Ureter (tissue), 1 donor: ENCODE data around the genes TMEM44 and LSG1.

GRCh38 chr3:193772218-193772880 is 179.3 kb downstream of the OPA1 start:
- PRO-cap: no peak

GRCh38 chr3:193828231-193829129 is 235.5 kb downstream of the OPA1 start:
- PRO-cap: no peak

DNA sequence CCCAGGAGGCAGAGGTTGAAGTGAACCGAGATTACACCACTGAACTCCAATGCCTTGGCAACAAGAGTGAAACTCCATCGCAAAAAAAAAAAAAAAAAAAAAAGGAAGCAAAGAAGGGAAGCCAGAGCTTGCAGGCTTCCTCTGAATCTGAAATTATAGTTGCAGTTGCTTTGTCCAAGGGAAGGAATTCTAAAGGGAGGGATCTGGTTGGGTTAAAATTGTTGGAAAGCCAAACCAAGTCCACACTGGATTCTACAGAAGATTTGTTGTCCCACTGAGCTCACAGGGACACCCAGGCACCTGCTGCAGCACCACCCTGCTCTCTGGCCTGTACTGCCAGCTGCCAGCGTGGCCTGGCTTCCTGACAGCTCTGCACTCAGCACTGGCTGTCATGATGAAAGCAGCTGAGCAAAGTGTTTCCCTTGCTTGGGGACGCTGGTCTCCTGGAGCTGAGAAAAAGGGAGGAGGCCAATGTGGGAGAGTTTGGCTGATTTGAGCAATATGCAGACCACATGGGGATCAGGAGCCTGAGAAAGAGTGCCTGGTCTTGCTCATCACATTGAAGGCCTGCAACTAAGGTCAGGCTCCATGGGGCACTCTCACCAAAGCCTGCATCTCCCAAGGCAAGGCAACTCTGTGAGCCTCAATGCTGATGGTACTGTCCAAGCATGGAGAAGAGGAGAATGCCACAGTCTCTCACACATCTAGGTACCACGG is 88.7 kb upstream of the HES1 start:
- PRO-cap: no peak

GRCh38 chr3:194076385-194076848 is 59.5 kb upstream of the HES1 start:
- PRO-cap: no peak

- PRO-cap: bidirectional peak, plus-strand start at chr3:194141000, minus-strand start at chr3:194140928
Measured at GRCh38 chr3:194140506-194141137, 4.7 kb downstream of the HES1 start.

DNA sequence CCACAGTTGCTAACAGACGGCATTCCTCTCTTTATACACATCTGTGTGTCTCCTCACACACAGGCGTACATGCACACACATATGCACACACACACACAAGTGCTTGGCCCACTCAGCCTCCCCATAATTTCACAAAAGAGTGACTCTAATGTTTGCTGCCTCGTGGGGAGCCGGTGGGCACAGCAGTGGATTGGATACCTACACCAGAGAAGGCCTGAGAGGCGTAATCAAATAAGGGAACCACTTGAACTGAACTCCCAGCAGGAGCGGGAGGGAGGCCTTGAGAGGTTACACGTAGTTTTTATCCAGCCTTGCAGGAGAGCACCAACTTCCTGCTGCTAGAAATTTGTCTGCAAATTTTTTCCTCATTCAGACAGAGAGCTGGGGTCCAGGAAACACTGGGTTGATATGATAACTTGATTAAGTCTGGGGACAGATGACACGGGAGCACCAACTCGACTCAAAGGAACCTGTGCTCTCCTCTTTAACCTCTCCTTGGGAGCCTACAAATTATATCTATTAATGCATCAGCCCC is 69.7 kb downstream of the HES1 start:
- PRO-cap: no peak

GRCh38 chr3:194252923-194253358 is 98.2 kb downstream of the CPN2 start:
- PRO-cap: no peak

GRCh38 chr3:194300109-194300794 is 50.9 kb downstream of the CPN2 start:
- PRO-cap: no peak

DNA sequence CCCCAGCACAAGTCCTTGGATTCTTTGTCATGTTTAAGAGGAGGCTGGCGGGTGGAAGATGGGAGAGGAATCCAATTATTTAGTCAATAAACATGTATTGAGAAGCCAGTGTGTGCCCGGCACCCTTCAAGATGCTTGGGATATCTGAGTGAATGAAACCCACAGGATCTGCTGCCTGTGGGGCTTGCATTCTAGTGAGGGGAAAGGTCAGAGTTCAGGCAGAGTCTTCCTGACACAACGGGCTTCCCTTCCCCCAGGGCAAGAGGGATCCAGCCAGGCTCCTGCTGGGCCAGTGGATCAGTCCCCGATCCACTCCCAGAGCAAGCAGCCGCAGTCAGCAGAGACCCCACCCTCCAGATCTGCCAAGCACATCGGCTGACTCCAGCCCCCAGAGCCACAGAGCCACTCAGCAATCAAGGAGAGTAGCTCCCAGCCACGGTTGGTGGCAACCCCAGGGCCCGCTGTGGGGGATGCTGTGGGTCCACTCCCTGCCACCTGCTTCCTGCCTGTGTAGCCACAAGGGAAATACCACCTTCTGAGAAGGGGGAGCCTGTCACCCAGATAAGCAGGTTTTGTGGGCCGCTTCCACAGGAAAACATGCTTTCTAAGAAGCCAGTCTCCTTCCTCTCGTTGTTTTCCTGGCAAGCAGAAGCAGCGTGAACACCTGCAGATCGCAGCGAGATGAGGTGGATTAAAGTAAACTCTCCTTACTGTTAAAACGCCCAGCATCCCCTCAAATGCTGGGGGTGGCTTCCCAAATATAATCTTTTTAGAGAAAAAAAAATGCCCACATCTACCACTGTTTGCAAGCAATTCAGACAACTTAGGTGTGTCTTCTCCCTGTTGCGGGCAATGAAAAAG is 44.9 kb downstream of the CPN2 start:
- PRO-cap: no peak

GRCh38 chr3:194467999-194468934 is 18.5 kb downstream of the ATP13A3 start:
- PRO-cap: no peak

DNA sequence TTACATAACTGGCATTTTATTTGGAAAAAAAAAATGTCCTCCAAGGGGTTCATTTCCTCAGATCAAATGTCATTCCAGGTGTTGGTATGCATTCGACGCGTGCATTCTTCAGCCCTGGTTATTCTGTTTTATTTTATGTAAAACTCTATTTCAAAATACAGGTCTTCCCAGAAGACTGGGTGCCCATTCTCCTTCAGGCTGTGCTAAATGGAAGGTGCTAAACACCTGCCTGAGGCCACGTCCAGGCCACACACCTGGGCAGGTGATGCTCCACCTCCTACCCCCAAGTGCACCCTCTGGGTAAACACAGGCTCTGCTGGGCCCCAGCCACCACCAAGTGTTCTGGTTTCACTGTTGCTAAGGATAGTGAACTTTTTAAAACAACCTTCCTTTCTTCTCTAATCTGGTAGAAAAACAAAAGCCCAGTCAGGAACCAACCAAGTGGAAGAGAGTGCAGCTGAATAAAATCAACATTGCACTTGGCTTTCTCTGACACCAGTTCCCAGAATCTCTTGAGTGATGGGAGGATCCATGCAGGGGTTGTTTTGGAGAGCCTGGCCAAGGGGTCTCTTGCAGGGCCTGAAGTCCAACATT is 26.0 kb upstream of the ATP13A3 start:
- PRO-cap: no peak

DNA sequence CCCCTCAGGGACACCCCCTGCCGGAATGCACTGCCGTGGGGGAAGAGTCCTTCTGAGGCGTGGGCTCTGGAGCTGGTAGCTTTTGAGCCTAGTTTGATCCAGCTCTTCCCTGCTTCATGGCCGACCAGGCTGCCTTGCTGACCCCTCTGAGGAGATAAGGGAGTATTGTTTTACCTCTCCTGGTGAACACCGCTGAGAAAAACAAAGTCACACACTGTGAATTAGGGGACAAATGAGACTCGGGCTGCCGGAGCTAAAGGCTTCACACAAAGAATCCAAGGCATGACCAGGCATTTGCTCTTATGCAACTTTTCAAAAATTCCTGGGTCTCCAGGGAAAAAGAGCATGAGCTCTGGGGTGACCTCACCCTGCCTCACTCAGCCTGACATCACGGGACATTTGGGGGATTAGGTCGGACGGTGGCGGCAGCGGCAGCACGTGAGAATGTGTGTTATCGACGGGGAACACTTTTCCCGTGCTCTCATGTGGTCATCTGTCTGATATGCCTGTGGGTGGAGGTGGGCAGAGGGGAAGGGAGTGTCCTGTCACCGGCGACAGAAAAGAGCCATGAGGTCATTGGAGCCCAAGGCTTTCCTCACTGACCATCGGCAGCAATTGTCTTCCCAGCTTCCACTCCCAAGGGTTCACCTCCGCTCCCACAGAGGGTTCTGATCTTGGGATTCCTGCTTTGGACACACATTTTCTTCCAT is 61.0 kb downstream of the TMEM44 start:
- PRO-cap: no peak

DNA sequence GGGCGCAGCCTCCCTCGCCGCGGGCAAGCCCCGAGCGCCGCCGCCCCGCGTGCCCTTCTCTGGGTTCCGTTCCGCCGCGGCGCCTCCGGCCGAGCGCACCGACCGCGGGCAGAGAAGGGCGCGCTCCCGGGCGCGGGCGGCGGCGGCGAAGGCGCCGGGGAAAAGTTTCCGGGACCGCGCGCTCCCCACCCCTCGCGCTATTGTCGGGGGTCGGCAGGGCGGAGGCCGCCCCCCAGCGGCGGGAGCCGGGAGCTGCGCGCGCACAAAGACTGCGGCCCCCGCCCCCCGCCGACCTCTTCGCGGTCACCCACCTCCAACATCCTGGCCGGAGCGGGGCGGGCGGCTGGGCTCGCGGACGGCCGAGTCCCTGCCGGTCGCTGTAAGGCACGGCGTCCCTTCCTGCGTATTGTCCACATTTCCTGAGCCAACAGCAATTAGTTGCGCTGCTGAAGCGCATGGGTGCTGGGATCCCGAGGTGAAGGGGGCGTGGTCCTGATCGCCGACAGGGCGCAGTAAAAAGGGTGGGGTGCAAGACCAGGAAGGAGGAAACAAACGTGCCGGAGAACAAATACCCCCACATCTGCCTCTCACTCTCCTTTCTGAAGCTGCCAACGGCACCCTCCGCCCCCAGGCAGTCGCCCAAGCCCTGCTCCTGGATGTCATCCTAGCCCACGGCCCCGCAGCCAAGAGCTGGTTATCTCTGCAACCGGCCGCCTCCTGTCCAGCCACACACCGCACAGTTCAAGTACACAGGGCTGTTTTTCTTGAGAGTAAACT is at the start of gene TMEM44:
Gene TMEM44, minus strand, starts transcription at position 168 of the 777 bp plus-strand sequence.
- PRO-cap: bidirectional peak, plus-strand start at position 328 of the sequence, minus-strand start at position 114 of the sequence

- PRO-cap: no peak
Measured at GRCh38 chr3:194657352-194657939, 14.5 kb downstream of the LSG1 start.

- PRO-cap: unidirectional peak, minus-strand start at chr3:194672191; unidirectional peak, plus-strand start at chr3:194672581
Measured at GRCh38 chr3:194671595-194672811, at the start of gene LSG1. Gene LSG1 (minus strand): TSS chr3:194672191.

- PRO-cap: no peak
Measured at GRCh38 chr3:194730327-194730944, 44.8 kb downstream of the FAM43A start.

GRCh38 chr3:194773201-194773679 is 87.6 kb downstream of the FAM43A start:
- PRO-cap: no peak

GRCh38 chr3:194840632-194840928 is 154.9 kb downstream of the FAM43A start:
- PRO-cap: no peak

DNA sequence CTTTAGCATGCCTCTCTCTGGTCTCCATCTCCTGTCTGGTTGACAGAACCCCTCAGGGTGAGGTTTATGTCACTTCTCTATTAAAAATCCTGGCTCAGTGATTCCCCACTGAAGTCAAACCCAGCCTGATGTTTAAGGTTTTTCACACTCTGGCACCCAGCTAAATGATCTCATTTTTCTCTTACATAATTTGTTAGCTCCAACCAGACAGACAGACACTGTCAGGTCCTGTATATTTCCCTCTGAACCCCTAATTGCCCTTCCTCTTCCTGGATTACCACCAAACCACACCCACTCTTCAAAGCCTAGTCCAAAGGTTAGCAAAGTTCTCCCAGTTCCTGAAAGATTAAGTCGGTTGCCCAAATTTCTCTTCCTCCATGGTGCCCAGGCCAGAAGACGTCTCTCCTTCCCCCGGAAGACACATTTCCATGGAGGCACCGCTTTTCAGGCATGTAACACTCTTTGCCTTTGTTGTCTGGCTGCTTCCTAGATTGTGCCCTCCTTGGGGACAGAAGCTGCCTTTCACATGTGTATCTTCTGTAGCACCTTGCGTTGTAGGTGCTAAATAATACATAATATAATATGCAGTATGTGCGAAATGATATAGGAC is 169.3 kb downstream of the FAM43A start:
- PRO-cap: no peak

- PRO-cap: no peak
Measured at GRCh38 chr3:194871517-194872489, 186.1 kb downstream of the FAM43A start.